Measurements from ENCODE around the gene TMEM114.

- RAMPAGE, long total RNA, result no peak
- RRBS, result 35% methylated on average over 11 of the region's 33 CpGs
Measured at GRCh38 chr16:4891989-4893069, 44.6 kb downstream of the PPL start.

DNA sequence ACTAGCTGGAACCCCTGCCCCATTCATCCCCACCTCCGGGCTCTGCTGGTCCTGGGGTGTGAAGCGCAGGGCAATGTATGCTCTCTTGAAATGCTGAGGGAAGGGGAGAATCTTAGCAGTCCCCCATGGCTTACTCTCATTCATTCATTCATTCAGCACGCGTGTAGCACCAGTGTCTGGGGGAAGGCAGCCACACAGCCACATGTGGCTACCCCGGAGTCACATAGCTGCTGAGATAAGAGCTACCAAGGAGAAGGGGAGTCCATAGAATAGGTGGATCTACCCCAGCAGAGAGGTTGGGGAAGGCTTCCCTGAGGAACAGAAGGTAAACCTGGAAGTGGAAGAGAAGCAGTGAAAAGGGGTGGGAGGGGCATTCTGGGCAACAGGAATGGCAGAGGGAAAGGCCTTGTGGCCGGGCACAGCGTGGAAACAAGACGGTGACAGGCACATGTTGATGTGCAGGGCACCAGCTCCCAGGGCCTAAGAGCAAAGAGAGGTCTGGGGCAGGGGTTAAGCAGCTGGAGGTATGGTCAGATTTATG, 6.5 kb downstream of the PPL start:
- RAMPAGE, long total RNA, result no peak
- RRBS, result no CpG with 5 or more reads among the region's 8 CpGs

- RAMPAGE, long total RNA, result no peak
- RRBS, result no CpG with 5 or more reads among the region's 8 CpGs
Measured at GRCh38 chr16:5017499-5017936, 16.2 kb downstream of the NAGPA start.

- RAMPAGE, long total RNA, result no peak
- RRBS, result no CpG with 5 or more reads among the region's 17 CpGs
Measured at GRCh38 chr16:5084677-5085473, 12.7 kb downstream of the EEF2KMT start.

GRCh38 chr16:5098412-5098856, 839 bp upstream of the EEF2KMT start:
- RAMPAGE, long total RNA, result no peak
- RRBS, result no CpG with 5 or more reads among the region's 37 CpGs

- RAMPAGE, long total RNA, result no peak
- RRBS, result no CpG with 5 or more reads among the region's 71 CpGs
Measured at GRCh38 chr16:5239521-5240141, 142.0 kb upstream of the EEF2KMT start.

DNA sequence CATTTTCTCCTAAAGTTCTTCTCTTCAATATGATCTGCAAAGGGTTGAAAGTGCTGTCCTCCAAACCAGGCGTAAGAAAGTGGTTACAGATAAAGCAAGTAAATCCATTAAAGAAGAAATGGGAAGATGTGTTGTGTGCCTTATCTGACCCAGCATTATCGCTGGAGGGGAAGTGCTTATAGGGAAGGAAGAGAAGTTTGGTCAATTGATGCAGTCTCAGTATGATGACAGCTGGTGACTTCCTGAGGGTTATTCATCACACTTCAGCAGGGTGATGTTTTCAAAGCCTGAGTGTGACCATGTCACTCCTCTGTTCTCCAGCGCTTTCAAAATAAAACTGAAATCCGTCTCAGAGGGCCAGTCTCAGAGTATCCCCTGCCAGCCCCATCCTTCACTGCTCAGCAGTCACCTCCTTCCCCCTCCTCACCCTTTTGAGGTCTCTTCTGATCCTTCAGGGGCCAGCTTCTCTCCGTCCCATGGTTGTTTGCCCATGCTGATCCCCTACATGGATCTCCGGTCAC, 808.5 kb downstream of the RBFOX1 start:
- RAMPAGE, long total RNA, result no peak
- RRBS, result no CpG with 5 or more reads among the region's 6 CpGs

GRCh38 chr16:8328302-8328779, 262.0 kb downstream of the TMEM114 start:
- RAMPAGE, long total RNA, result no peak
- RRBS, result no CpG with 5 or more reads among the region's 3 CpGs

DNA sequence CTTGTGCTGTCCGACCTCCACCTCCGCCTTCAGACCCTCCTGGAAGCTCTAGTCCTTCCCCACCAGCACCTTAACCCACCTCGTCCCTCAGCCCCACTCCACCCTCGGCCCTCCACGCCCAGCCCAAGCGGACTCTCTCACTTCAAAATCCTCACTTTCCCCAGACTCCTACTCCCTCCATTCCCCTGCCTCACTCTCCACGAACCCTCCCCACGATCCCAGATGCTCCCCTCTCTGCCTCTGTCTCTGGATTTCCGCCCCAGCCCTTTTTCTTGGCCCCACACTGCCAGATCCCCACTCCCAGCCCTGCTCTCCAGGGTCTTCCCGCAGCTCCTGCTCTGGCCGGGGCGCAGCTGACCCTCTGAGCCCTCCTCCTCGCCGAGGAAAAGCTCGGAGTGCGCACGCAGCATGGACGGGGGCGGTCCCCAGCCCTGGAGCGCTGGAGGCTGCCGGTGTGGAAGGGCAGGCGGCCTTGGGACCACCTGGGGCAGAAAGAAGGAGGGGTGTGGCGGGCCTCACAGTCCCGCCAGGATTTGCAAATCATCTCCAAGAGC, at the start of gene TMEM114:
TMEM114 (minus strand) TSS at position 397 of the 554 bp plus-strand sequence.
- RAMPAGE, long total RNA, result no peak
- RRBS, result no CpG with 5 or more reads among the region's 24 CpGs

GRCh38 chr16:8628516-8629325, 7.2 kb downstream of the METTL22 start:
- RAMPAGE, long total RNA, result no peak
- RRBS, result no CpG with 5 or more reads among the region's 16 CpGs

GRCh38 chr16:8720345-8721217, 46.2 kb downstream of the ABAT start:
- RAMPAGE, long total RNA, result no peak
- RRBS, result no CpG with 5 or more reads among the region's 14 CpGs

DNA sequence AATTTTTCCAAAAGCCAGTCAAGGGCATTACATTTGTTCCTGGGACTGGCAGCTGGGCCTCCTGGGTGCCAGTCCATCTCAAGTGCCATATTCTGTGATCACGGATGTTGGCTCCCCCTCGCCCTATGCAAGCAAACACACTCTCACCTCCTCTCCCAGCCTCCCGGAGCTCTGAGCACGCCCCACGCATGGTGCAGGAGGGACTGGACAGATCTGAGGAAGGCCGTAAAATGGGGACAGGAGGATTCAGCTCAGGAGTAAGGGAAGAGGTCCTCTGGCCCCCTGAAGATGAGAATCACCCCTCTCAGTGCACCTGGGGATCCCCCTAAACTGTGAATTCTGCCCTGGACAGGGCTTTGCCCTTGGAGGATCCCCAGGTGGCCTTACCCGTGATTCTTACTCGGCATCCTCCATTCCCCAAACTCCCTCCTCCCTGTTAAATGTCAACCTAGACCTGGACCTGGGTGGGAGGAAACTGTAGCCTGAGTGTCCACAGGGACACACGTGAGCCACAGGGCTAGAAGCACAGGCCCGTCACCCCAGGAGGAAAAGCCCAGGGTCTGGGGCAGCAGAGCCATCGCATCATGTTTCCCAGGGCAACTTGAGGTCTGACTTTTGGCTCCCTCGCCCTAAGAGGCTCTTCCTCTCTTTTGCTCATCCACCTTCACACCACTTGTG, 15.6 kb downstream of the TMEM186 start:
- RAMPAGE, long total RNA, result no peak
- RRBS, result no CpG with 5 or more reads among the region's 12 CpGs

GRCh38 chr16:8843243-8843822, 25.5 kb downstream of the CARHSP1 start:
- RAMPAGE, long total RNA, result no peak
- RRBS, result no CpG with 5 or more reads among the region's 16 CpGs

GRCh38 chr16:8851767-8852520, 16.9 kb downstream of the CARHSP1 start:
- RAMPAGE, long total RNA, result no peak
- RRBS, result no CpG with 5 or more reads among the region's 8 CpGs

DNA sequence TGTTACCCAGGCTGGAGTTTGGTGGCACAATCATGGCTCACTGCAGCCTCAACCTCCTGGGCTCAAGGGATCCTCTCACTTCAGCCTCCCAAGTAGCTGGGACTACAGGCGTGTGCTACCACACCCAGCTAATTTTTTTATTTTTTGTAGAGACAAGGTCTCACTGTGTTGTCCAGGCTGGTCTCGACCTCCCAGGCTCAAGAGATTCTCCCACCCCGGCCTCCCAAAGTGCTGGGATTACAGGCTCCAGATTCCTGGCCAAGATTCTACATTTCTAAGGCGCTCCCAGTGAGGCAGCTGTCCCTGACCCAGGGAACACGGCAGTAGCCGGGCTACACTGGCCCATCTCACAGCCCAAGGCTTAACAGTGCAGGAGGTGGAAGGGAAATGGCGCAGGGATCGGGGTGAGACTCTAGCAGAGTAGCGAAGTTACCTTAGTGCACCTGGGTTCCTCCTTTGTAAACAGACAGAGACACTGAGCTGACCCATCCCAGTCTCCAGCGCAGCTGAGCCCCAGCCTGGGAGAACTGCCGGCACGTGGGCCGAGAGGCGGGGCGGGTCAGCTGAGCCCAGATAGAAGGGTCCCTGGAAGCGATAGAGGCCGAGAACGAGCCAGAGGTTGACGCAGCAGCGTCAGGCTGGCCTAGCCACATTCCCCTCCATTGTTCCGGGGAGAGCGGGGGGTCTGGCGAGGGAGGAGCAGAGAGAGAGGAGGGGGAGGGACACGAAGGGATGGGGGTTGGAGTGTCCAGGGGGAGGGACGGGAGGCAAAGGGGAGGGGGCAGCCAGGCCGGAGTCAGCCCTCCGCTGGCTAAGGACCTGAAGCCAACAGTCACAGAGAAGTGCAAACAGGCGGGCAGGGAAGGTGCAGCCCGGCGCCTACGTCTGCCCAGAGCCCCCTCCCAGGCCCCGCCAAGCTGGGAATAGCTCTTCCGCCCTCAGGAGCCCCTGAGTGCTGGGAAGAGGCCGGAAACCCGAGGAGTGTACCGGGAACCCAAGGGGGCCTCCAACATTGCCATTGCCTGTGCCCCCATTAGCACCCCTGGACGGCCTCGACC, 2.5 kb downstream of the CARHSP1 start:
- RAMPAGE, long total RNA, result no peak
- RRBS, result 10% methylated on average over 13 of the region's 38 CpGs

DNA sequence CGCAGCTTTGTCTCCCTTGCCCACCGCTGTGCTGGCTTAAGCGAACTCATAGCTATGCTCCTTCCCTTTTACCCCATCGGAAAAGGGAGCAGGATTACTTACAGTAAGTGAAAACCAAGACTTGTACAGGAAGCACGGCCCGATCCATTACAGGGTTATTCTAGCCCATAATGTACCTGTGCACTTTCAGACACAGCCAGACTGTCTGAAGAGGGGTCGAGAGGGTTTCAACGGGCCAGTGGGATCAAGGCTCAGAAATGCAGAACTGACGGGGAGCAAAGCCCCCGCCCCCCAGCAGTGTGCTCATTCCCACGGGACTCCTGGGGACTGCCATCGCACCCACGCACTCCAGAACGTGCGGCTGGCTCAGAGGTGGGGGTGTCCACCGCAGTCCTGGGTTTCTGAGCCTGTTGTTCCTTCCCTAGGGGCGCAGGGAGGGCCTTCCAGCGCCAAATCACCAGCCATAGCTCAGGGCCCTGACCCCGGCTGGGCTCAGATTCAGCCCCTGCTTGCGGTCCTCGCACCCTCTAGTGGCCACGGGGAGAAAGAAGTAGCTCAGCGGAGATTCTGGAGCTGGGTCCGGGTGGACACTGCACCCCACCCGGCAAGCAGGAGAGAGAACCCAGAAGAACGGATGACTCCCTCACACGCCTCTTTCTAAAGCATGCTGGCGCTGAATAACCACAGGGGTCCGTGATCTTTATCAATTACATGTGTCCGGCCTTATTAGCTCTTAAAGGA, 44.9 kb upstream of the USP7 start:
- RAMPAGE, long total RNA, result no peak
- RRBS, result 2% methylated on average over 8 of the region's 30 CpGs

DNA sequence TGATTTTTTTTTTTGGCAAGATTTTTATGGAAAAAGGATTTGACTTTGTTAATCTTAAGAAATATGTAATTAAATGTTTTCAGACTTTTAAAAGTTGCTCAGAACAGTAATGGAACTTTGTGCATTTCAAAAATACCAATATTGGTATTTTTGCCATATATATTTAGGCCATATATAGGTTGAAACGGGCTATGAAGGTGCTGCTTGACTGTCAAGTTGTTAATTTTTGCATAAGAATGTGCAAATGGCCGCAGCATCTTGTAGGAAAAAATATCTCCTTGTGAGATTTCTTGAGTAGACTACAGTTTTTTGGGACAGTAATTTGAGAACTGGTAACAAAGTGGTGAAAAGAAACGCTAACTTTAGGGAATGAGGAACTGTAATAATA, 2.4 kb downstream of the HAPSTR1 start:
- RAMPAGE, long total RNA, result no peak
- RRBS, result no CpG with 5 or more reads among the region's 3 CpGs

- RAMPAGE, long total RNA, result no peak
- RRBS, result no CpG with 5 or more reads among the region's 2 CpGs
Measured at GRCh38 chr16:9107607-9108183, 16.3 kb downstream of the HAPSTR1 start.

DNA sequence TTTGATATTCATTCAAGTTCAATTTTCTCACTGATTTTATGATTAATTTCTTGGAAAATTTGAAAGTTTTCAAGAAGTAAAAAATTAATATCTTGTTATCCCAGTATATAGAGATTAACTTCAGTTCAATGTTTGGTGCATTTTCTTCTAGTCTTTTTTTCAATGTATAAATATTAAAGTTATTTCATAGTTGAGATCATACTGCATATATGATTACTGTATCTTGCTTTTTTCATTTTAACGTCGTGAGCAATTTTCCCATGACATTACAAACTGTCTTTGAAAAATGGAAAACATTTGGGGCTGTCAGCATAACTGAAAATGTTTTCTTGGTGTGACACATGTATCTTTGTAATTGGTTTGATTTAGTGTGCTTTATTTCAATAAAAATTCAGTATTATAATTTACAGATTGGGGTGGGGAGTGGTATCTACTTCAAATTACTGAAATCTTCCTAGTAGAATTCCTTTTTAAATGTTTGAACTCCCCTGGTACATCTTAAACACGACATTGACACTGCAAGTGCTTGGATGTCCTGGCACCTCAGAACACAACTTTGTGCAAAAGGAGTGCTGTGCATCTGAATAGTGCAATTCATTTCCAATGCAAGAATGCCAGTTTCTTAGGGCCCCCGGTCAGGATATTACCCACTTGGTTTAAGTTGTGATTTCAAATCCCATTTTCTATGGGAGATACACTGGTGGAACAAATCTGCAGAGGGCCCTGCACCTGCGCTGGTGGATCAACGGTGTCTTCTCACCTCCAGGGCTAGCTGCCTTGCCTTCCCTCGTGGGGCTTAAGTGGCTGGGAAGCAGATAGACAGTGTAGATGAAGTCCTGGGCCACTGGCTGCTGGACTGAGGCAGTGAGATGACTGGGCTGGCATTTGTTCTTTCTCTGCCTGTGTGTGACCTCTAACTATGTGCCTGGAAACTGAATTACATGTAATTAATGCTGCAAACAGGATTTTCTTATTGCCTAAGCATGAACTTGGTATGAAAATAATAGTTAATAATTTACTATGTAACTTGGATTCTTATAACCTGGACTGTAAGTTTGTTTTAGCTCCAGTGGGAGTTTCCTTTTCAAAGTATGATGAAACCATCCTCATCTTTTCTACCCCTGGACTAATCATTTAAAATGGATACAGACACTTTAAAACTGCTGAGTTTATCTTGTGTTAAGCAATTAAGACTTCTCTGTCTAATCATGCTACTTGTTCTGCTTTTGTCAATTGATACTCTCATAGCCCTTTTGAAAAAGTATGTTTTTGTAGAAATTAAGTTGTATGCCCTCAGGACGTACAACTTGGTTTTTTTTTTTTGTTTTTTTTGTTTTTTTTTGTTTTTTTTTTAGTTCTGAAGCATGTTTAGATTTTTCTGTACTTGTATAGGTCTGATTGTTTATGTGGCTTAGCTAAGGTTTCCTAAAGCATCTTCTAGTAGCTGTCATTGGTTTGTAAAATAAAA, 20.8 kb downstream of the HAPSTR1 start:
- RAMPAGE, long total RNA, result no peak
- RRBS, result no CpG with 5 or more reads among the region's 8 CpGs

- RAMPAGE, long total RNA, result no peak
- RRBS, result no CpG with 5 or more reads among the region's 2 CpGs
Measured at GRCh38 chr16:9114538-9114709, 23.0 kb downstream of the HAPSTR1 start.

Data from hepatocyte (in vitro differentiated cells and primary cell).